HL-60 (cell line): Measurements from ENCODE around the gene ABCA6.

DNA sequence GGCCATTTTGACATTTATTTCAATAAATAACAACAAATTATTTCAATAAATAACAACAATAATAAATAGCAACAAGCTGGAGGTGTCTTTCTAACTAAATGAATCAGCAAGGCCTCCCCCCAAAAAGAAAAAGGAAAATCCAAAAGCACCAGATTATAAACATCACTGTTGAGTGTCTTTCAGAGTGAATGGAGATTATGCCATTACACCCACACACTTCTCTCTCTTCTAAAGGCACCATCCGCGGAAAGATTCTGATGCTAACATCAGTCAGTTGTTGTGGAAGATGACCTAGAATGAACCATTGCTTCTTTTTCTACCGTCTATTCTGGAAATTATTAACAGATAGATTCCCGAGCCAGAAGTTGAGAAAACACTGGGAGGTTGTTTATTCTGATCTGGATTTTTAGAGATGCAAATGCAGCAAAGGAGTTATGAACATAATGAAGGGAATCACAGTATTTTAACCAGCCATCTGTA lies 60.8 kb upstream of the FAM20A start:
- RRBS, result no CpG with 5 or more reads among the region's 4 CpGs

DNA sequence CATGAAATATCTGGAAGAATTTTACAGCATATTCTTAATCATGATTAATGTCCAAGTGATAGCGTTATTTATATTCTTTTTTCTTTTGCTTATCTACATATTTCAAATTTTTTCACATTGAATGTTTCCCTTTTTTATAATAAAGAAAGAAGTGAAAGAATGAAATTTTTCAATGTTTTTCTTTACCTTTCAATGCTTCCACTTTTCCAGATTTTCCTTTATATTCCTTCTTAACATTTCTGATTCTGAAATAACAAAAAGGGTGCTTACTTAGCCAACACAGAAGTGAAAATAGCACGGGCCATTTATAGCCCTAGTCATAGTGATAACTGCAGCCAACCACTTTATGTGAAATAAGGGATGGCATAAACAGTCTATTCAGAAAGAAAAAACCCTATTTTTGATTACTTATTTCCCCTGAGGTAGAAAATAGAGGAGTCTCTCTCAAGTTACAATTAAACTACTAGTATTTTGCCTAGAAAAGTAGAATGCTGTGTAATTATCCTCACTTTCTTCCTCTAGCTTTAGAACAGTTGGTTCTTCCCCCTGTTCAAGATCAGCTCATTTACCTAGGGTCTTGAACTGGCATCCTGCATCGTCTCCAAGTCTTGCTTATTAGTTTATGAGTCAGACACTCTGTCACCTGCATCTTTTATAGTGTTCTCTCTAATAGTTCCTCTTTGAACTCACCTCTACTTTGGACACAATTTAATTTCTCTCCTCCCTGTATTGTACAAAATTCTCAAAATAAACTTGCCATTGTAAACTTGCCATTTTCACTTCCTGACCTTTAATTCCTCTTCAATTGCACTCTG lies 23.8 kb downstream of the ABCA6 start:
- RRBS, result no CpG with 5 or more reads among the region's 3 CpGs

DNA sequence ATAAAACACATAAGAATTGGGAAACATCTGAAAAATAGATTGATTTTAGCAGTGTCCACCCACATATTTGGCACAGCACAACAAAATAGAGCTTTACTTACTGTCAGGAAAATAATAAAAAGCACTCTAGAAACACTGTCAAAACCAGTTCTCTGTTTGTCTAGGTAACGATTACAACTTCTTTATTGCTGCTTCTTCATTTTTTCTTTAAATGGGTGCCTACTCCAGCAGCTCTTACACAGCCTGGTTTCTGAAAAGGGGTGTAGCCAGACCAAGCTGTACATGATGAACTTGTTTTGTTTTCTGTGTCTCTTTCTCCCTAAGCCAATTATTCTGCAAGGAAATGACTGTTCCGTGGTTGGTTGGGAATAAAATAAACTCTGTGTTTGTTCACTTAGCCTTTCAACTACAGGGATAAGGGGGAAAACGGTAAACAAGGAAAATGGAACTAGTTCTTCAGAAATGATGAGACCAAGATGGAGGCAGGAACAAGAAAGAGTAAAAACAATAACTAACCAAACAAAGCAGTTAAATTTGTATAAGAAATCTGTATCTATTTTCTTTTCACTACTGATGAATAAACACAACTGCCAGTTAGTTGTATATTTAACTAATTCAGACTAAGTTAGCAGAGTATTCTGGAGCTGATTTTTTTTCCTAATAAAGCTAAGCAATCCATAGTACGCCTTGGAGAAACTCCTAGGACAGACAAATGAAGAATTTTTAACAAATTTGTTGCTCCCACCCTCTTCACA lies at the start of gene ABCA6:
ABCA6 (minus strand) TSS at position 252 of the 755 bp plus-strand sequence.
- RRBS, result no CpG with 5 or more reads among the region's 4 CpGs

- RRBS, result no CpG with 5 or more reads among the region's 3 CpGs
Measured at GRCh38 chr17:69235238-69235725, 6.7 kb upstream of the ABCA10 start.

DNA sequence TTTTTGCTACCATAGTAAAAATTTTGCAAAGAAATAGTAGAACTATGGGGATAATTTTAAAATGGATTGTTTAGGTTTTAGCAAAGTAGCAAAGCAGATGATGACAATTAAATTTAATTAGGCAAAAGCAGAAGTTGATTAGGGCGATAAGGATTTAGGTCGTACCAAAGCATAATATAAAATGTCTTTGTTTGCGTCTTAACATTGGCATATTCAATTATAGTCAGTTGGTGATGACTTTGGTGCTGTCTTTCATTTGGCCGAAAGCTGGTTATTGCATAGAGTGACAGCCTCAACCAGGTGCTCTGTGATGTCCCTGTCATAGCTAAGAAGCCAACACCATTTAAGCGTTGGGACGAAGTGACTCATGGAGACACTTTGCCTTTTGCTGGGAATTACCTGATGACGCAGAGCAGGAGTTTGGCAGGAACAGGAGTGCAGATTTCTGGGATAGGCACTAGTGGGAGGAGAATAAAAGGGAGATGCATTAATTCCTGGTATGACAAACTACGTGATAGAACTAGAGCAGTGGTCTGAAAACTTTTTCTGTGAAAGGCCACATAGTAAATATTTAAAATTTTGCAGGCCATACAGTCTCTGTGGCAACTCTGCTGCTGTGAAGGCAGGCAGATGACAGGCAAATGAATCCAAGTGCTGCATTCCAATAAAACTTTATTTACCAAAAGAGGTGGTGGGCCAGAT lies 38.3 kb downstream of the MAP2K6 start:
- RRBS, result no CpG with 5 or more reads among the region's 8 CpGs

- RRBS, result no CpG with 5 or more reads among the region's 9 CpGs
Measured at GRCh38 chr17:69479964-69480633, 65.6 kb downstream of the MAP2K6 start.

DNA sequence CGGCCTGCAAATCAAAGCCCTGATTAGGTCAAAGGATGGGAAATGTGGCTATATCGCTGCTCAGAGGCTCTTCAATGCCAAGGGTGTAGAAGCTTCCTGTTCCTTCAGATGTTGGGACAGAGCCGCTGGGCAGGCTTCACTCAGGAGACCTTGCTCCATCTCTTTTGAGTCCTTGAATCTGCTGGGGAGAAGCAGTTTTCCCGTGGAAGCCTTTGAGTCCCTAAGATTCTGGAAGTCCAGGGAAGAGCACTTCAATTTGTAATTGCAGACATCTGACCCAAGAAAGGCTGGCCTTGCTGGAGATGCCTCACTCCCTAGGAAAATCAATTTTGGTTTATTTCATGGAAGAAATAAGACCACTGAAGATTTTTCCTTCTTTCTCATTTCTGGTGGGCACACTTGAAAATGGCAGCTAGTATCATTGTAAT lies 174.0 kb upstream of the KCNJ16 start:
- RRBS, result no CpG with 5 or more reads among the region's 4 CpGs

DNA sequence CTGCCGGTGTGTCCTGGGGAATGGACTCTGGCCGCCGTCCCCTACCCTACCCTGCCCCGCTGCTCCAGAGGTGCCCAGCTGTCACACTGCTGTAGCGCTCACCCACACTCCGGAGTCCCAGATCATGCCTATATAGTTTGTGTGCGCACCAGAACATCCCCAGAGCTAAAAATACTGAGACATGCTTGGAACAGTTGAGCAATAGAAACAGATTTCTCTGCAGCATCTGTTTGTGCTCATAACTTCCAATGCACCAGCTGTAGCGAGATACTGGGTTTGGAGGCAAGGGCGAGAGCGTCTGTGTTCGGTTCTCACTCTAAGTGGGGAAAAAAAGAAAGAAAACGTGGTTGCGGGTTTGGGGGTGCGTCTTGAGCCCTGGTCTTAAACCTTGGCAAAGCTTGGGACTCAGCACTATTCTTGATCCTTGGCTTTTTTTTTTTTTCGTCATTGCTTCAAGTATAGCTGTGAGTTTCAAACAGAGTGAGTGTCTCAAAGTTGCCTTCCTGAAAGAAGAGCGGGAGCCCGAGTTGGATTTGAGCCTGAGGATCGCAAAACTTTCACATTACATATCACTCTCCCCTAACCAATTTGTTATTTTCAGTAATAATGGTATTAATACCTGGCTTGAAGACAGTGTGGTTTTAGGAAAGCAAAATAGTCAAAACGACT lies 538 bp downstream of the KCNJ2 start:
- RRBS, result 6% methylated on average over 5 of the region's 19 CpGs

DNA sequence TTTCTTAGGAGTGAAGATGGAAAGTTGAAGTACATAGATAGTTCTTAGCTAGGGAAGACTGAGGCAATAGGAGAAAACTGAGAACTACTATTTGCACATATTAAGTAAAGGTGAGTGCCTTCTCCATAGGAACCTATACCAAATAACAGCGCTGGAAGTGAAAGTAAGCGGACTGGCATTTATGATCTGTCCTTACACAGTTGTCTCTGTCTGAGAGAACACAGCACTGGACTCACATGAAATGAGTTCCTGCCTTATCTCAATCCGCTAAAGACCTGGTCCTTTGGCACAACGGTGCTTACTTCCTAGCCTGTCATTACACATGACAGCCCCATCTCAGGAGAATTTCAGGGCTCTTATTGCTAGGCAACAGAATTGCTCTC lies 4.2 kb downstream of the KCNJ2 start:
- RRBS, result no CpG with 5 or more reads among the region's 4 CpGs

GRCh38 chr17:71163608-71163872 lies 957.3 kb upstream of the SOX9 start:
- RRBS, result no CpG with 5 or more reads among the region's 6 CpGs

DNA sequence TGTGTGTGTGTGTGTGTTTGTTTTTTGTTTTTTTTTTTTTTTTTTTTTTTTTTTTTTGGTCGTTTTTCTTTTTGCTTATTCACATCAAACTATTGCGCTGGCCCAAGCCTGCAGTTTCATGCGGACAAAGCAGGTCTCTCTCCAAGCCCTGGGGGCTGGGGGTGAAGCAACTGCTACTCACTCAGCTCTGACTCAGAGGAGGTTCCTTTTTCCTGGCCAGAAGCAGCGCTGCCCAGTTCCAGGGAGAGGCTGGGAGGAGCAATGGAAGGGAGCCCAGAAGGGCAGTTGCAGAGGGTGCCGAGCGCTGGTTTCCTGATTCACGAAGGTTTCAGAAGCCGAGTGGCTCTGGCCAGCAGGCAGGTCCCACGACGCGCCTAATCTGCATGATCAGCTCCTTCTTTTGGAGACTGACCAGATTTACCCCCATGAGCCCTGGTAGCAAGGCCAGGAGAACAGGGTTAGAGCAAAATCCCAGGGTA lies 144.8 kb upstream of the SOX9 start:
- RRBS, result no CpG with 5 or more reads among the region's 11 CpGs

GRCh38 chr17:72122936-72123502 lies 2.2 kb downstream of the SOX9 start:
- RRBS, result 23% methylated on average over 17 of the region's 30 CpGs

GRCh38 chr17:72183207-72183722 lies 62.4 kb downstream of the SOX9 start:
- RRBS, result no CpG with 5 or more reads among the region's 4 CpGs

- RRBS, result 74% methylated on average over 5 of the region's 14 CpGs
Measured at GRCh38 chr17:72392545-72393147, 271.8 kb downstream of the SOX9 start.

GRCh38 chr17:72413469-72414293 lies 292.9 kb downstream of the SOX9 start:
- RRBS, result no CpG with 5 or more reads among the region's 16 CpGs

GRCh38 chr17:72419979-72420346 lies 299.1 kb downstream of the SOX9 start:
- RRBS, result no CpG with 5 or more reads among the region's 7 CpGs

DNA sequence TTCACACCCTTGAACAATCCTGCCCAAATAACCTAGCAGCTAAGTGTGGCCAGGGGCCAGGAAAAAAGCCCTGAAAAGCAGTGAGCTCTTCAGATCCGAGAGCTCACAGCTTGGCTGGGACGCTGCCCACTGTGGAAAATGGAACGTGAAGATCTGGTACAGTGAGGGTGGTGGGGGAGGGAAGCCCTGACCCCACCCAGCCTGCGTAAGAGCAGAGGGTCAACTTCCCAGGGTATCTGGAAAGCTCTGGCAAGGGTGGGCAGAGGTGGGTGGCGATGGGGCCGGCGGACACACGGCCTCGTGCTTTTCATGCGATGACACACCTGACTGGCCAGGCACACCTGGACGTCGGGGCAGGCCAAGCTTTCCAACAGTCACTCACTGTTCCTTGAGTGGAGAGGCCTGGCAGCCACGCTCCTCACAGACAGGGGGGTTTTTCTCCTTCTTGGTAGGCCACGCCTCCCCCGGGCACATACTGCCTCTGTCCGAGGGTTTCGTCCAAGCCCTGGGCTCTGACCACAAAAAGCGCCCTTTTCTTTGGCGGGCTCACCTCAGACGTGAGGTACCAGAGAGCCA lies 324.7 kb downstream of the SOX9 start:
- RRBS, result no CpG with 5 or more reads among the region's 20 CpGs

GRCh38 chr17:72446356-72447033 lies 325.7 kb downstream of the SOX9 start:
- RRBS, result no CpG with 5 or more reads among the region's 16 CpGs

DNA sequence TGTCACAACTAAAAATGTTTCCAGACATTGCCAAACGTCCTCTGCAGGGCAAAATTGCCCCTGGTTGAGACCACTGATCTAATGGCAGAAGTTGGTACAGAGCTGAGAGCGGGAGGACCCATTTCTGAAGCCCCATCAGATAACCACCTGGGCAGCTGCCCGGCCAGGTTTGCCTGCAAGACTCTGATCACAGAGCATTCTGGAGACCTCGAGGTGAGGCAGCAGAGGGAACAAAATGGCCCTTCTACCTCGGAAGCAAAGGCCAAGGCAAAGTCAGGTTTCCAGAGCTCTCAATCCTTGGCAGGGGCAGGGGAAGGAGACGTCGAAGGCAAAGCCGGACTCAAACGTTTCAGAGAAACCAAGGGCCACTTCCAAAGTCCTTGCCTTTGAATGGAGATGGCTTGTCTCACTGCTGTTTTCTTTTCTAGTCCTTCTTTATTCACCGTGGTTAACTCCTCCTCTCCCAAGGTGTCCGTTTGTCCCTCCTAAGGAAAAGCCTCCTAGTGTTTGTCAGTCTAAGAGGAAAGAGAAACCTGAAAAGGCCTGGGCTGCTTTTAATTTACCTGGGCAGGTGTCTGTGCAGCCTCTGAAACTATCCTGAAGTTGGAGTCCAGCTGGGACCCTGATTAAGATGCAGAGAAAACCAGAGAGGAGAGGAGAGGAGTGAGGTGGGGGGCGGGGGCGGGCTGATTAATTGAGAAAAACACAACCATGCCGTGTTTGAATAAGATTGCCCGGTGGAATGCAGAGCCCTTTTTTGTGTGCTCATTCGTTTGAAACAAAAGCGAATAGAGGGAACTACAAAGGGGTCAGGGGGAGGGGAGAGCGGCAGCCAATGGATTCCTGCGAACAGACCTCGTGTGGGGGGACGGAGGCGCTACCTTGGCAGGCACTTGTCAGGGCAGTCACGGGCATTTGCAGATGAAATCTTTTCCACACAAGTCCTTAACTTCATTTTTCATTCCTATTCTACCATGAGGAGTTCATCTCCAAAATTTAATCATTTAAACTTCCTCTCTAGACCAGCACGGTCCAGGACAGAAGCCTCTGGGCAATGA lies 355.5 kb downstream of the SOX9 start:
- RRBS, result no CpG with 5 or more reads among the region's 24 CpGs